ENCODE results near the genes NBAS and GEN1.

- PRO-cap = no peak
Observed at GRCh38 chr2:12428473-12428912, 288.2 kb upstream of the TRIB2 start.

GRCh38 chr2:12685190-12685601 is 31.5 kb upstream of the TRIB2 start:
- PRO-cap = no peak

DNA sequence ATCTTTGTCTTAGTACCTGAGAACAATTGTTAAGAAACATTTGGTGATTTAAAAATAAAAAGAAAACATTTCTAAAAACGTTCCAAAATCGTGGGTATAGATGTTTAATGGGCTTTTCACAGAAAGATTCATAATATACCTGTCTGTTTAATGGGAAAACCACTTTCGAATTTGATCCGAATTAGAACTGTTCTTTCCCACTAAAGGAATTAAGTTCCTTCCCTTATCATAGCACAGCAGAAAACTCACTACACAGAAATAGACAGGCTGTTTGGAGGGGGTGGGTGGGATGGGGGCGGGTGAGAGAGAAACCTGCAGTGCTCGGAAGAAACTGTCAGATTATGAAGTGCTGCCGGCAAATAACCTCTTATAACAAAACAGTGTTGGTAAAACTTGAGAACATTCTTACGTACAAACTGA is 756.1 kb upstream of the LRATD1 start:
- PRO-cap = no peak

- PRO-cap = no peak
Observed at GRCh38 chr2:15560562-15561546, at the start of gene NBAS. Gene NBAS, minus strand, starts transcription at chr2:15561334.

DNA sequence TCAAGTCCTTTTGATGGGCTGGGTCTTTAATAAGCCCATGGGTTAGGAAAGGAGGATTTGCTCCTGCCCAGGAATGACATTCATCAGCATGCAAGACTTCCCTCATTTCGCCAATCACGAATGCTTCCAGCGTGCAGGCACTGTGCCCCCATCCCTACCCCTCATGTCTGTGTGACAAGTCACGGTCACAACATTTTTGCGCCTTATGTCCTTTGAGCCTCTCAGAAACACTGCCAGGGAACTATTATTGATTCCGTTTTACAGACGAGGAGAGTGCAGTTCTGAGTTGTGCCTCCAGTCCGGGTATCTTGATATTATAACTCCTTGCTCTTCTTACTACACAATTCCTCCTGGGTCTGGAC is 101.9 kb upstream of the MYCN start:
- PRO-cap = no peak

- PRO-cap = no peak
Observed at GRCh38 chr2:16143041-16143482, 202.7 kb downstream of the MYCN start.

DNA sequence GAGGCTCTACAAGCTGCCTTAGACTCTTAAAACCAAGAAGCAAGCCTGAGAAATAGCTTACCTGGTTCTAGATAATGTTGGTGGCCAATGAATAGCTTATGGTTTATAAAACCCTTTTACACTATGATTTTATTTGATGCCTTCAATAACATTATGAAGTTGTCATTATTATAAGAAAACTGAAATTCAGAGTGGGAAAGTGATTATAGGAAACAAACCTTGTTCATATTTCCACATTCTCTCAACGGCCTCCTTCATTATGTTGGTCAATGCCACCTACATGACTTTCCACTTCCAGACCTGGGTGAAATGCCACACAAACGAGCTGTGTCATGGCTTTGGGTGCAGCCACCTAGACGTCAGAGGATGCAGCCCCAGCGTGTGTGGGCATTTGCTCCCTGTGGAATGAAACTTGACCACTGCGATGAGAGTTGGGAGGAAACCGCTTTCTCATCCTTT is 291.1 kb downstream of the CYRIA start:
- PRO-cap = no peak

- PRO-cap = no peak
Observed at GRCh38 chr2:16550694-16551453, 114.8 kb downstream of the CYRIA start.

GRCh38 chr2:16560509-16561041 is 105.1 kb downstream of the CYRIA start:
- PRO-cap = no peak

- PRO-cap = no peak
Observed at GRCh38 chr2:16612499-16613068, 53.0 kb downstream of the CYRIA start.

- PRO-cap = no peak
Observed at GRCh38 chr2:16654912-16655908, 10.4 kb downstream of the CYRIA start.

GRCh38 chr2:16658657-16659513 is 6.7 kb downstream of the CYRIA start:
- PRO-cap = no peak

DNA sequence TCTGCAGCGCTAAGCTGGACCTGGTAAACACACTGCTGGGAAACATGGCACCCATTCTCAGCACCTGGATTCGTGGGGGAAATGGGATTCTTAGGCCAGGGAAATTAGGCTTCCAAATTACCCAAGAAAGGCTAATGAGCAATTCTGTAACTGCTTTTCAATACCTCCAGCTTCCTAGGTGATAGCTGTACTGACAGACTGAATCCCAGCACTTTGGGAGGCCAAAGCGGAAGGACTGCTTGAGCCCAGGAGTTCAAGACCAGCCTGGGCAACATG is 4.9 kb downstream of the CYRIA start:
- PRO-cap = no peak

DNA sequence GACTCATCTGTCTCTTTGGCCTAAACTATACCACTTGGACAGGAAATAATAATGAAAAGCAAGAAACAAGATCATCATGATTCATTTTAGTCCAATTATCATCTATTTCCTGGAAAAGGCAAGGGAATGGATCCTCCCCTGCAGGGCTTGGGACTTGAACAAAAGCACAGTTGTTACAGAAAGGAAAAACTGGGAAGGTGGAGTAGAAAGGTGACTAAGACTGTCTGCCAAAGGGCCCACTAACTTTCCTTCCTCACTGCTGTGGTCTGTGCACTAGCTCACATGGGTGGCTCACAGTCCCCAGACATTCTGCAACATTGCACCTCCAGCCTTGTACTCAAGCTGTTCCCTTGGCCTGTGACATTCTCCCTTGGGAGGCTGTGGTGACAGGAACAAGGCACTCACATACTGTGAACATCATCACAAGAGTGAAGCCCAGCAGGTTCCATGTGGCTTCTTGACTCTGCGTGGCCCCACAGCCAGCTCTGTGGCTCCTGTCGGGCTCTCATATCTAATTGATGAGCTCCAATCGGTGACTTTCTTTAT is 75.4 kb downstream of the VSNL1 start:
- PRO-cap = no peak

DNA sequence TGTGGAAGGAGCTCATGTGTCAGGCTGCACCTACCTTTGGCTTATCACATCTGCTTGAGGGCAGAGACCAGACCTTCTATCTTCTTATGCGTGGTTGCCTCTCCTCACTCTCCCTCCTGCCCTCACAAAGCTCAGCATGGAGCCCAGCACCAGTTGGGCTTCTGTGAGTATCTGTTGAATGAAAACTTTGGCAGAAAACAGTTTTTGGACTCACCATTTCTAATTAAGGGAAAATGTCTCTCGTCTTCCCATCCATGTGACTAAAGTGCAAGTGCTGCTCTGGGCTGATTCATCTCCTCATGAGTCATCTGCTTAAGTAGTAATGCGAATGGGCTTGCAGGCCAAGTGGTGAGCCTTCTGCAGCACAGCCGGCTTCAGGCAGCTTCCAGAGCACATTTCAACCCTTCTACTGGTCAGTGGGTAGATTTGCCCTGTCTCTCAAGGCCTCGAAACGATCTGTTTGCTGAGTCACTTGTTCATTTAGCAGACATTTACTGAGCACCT is 102.6 kb downstream of the VSNL1 start:
- PRO-cap = no peak

GRCh38 chr2:17726345-17726940 is 27.2 kb downstream of the SMC6 start:
- PRO-cap = no peak

- PRO-cap = bidirectional peak, plus-strand start at chr2:17753910, minus-strand start at chr2:17753806
Observed at GRCh38 chr2:17753604-17754365, at the start of gene GEN1. Gene GEN1, plus strand, starts transcription at chr2:17754138.

DNA sequence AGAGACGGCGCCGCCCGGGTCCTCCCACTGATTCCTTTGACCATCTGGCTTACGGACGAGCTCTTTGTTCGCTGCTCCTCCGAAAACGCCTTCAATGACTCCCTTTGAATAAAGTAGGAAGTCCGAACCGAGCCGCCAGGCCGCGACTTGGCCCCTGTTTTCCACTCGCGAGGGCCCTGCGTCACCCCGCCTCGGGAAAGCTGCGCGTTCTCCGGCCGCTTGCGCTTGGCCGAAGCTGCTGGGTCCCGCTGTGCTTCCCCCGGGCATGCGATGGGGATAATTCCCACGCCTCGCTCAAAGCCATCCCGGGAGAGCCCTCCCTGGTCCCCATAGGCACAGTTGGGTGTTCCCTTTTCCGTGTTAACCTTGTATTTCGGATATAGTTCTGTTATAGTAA is 426 bp downstream of the GEN1 start:
- PRO-cap = no peak

DNA sequence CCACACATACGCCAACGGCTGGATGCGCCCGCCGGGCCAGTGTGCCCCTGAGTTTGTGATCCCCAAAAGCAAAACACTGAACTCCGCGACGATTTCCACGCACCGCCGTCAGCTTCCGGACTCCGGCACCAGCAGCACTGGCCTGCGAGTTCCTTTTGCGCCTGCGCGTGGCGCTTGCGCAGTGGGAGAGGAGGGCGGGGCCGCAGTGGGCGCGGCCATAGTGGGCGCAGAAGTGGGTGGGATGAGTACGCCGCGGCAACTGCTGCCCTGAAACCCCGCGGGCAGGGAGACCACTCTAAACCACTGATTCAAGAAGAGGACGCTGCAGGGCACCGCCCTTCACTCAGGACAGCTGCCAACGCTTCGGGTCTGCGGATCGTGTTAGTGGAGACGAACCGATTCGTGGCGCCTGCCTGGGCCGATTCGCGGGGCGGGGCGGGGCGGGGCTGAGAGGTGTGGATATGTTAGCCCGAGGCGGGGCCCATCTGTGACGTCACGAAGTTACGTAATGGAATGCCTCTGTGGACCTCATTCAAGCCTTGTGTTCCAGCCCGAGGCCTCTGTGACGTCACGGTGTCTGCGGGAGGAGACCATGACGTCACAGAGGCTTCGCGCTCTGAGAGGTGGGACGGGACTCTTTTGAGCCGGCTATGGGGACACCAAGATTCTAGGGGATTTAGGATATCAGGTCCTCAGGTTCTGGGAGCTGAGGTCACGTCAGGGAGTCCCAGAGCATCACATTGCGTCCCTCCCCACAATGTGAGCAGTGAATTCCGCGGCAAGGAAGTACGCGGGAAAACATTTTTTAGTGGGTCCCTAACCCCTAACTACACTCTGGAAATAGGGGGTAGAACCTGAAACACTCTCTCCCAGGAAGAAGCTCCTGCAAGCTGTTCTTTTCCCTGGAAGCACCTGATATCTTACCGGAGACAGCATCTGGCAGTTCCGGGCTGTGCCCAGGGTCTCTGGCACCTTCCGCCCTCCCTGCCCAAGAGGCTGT is 10.2 kb downstream of the OSR1 start:
- PRO-cap = bidirectional peak, plus-strand start at position 229 of the sequence, minus-strand start at position 146 of the sequence

DNA sequence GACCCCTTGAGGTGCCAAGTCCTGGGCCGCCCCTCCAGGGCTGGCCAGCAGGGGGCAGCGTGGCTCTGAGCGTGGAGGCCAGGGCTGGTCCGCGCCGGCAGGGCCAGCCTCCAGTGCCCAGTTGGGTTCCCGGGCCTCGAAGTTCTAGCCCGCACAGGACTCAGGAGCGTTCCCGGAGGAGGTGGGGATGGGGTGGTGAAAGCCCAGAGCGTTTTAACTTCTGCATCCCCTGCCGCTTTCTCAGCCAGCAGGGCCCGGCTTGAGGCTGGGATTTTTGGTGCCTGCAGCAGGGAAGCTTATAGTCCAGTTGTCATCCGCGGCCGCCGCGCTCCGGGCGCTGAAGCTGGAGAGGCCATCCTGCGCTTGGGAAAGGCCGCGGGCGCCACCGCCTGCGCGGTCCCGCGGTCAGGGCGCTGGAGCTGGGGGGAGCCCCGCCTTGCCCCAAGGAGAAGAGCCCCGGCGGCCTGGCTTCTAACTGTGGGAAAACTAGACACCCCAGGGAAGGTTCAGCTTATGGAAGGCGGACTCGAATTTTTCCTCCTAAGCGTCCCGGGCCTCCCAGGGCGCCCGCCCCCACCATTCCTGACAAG is 8.1 kb downstream of the OSR1 start:
- PRO-cap = no peak